Temporal lobe (tissue), 2 donors: ENCODE data around the genes PDE8B, TBCA, DMGDH and BHMT.

- RAMPAGE, long total RNA, result no peak
Measured at GRCh38 chr5:76874063-76874724, 24.4 kb downstream of the S100Z start.

GRCh38 chr5:76954375-76955103 is 1.7 kb downstream of the CRHBP start:
- RAMPAGE, long total RNA, result no peak

GRCh38 chr5:77059590-77060006 is 27.5 kb downstream of the ZBED3 start:
- RAMPAGE, long total RNA, result no peak

GRCh38 chr5:77209949-77211157 is at the start of gene PDE8B:
Gene PDE8B, plus strand, starts transcription at chr5:77210680.
- RAMPAGE, long total RNA, result no peak

GRCh38 chr5:77211158-77211849 is 824 bp downstream of the PDE8B start:
- RAMPAGE, long total RNA, result no peak

DNA sequence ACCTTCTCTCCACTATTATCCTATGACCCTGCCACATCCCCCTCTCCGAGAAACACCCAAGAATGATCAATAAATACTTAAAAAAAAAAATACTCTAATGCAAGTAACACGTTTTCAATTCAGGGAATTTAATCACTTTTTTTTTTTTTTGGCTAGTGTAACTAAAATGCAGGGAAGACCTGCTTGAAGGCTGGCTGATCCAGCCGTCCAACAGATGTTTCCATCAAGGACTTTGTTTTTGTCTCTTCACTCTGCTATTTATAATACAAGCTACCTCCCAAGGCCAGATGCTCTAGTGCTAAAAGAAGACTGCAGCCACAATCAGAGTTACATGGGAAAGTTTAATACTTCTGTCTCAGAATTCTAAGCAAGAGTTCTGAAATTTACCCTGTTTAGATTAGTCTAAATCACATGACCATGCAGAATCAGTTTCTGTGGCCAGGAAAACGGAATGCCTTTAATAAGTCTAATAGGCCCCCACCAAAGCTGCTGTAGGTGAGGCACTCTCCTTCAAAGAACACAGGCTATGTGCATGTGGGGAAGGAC is 14.5 kb downstream of the TBCA start:
- RAMPAGE, long total RNA, result no peak

- RAMPAGE, long total RNA, result start-site peak on the minus strand at chr5:77776265-77776353, 4,887 and 612 reads in 2 replicates
Measured at GRCh38 chr5:77776179-77776801, at the start of gene TBCA. Gene TBCA, minus strand, starts transcription at chr5:77776339.

DNA sequence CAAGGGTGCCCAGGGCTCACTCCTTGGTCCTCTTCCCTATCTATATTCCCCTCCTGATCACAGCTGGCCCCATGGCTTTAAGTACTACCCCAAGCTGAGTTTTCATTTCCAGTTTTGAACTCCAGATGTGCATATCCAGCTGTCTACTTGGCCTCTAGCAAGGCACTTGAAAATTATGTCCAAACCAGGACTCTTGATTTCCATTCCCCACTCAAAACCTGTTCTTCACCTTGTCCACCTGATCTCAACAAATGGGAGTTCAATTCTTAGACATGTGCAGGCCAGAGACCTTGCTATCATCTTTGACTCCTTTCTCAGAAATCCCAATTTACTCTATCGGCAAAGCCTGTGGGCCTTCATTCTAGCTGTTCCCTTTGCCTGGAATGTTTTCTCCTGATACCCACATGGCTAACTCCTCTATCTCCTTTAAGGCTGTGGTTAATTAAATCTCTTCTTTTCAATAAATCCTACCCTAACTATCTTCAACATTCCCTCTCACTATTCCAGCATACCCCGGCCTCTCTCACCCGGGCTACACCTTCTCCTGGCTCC is 136.5 kb downstream of the SCAMP1 start:
- RAMPAGE, long total RNA, result no peak

- RAMPAGE, long total RNA, result no peak
Measured at GRCh38 chr5:78509904-78510918, 138.4 kb downstream of the LHFPL2 start.

- RAMPAGE, long total RNA, result no peak
Measured at GRCh38 chr5:78518448-78519098, 130.0 kb downstream of the LHFPL2 start.

GRCh38 chr5:78557510-78557723 is 91.2 kb downstream of the LHFPL2 start:
- RAMPAGE, long total RNA, result no peak

DNA sequence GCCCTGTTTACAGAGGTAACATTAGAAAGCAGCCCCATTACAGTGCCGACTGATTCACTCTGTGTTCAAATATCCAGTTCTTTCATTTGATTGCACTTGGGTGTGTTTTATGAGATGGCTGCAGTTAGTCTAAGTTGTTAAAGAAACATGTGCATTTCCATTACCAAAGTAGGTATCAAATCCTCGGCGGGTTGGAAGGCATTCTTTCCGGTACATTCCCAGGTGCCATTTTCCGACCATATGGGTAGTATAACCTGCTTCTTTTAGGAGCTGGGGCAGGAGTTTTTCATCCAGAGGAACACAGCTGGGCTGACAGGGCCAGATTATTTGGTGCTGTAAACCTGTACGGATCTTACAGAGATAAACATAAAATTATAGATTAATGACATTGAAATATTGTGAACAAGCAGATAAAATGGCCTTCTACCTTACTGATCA is 16.2 kb downstream of the ARSB start:
- RAMPAGE, long total RNA, result no peak

- RAMPAGE, long total RNA, result no peak
Measured at GRCh38 chr5:78983625-78984415, 1.3 kb downstream of the ARSB start.

DNA sequence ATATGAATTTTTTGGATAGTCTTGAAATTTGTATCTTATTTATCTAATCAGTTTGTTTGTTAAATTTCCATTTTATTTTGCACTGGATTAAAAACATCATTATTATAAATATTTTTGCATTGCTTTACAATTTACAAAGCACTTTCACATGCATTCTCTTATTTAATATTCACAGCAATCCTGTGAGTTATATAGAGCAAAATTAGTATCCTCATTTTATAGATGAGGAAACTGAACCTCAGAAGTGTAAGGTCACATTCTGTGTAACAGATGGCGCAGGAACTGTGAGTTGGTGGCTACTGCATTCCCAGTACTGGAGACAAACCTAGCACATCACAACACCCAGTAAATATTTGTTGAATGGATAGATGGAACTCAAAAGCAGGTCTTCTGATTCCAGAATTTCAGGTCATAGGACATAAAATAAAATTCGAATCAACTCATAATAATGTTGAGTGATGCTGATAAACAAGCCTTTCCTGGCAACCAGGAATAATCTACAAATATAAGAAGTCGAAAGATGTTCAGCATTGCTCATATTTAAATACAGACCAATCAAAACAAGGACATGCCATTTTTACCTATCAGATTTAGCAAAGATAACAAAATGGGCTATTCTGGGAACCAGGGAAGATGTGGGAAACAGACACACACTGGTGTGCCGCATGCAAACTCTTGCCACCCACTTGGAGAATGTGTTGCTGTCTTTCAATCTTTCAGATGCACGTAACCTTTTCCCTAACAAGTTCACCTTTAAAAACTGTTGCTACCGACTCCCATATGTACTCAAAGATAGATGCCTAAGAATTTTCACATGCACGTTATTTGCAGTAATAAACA is 1.0 kb downstream of the DMGDH start:
- RAMPAGE, long total RNA, result no peak

DNA sequence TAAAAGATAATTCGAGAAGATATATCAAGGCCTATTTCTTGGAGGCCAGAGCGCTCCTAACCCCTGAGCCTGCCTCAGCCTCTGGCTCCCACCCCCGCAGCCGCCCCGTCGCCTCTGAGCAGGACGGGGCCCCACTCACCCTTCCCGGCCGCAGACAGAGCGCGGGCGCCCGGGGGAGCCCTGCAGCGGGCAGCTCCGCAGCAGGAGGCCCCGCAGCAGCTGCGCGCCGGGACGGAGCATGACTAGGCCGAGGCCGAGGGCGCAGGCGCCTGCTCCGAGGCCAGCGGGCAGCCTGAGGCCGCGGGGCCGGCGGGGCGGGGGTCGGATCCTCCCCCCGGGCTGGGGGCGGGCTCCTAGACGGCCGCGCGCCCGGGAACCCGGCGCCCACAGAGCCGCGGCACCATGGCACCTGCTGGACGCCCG is at the start of gene DMGDH:
TSS of gene DMGDH (minus strand) at position 294 of the 423 bp plus-strand sequence.
- RAMPAGE, long total RNA, result no peak

DNA sequence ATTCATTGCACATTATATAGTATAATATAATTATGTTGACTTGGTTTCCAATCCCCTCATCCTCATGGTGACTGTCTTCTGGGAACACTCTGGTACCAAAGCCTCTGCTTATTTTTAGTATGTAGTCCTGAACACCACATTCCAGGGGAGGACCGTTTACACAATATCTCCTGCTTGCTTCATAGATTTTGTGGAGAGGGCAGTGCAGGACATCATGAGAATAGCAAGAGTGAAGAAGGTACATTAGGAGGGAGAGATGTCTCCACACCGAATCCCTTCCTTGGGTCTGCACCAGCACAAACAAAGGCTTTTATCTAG is 20.5 kb upstream of the BHMT start:
- RAMPAGE, long total RNA, result no peak

DNA sequence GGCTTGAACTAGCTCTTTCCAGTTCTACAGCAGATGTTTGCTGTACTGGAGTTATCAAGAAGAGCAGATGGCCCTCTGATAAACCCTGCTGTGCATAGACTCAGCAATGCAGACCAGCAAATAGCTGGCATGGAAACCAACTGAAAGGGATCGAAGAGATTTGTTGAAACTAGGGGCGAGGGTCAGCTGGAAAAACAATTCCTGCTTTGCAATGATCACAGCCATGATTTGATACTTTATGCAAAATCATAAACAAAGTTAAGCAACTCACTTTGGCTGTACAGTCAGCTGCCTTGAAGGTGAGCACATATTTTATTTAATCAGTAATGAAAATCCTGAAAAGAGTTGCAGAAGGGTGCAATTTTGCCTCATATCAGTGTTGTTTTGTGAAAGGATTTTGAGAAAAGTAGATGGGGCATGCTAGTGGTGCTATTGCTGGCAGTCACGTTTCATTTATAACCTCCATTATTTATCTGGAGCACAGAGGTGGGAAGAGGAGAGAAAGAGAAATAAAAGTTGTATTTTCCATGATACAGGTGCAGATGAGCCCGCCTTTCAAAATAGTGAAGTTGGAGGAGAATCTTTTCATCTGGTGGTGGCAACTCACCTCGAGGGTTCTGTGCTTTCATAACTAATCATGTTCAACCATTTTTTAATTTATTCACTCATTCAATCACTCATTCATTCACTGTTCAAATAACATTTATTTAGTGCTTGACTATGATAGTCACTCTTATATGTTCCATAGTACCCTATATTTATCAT is 17.6 kb upstream of the BHMT start:
- RAMPAGE, long total RNA, result no peak

DNA sequence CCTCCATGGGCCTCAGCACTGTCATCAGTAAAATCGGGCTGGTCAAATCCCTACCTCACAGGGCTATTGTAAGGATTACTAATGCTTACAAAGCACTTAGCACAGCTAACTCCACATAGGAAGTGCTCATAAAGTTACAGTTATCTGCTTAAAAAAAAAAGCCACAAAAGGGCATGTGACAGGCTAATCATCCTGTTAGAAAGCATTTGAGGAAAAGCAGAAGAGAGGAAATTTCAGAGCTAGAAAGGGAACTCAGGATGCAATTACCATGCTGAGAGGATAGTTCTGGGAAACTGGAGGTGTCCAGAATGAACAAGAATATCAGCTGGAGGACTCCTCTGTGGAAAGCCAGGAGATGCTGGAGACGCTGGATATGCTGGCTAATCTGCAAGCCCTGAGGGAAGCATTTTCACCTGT is 4.5 kb upstream of the BHMT start:
- RAMPAGE, long total RNA, result no peak

DNA sequence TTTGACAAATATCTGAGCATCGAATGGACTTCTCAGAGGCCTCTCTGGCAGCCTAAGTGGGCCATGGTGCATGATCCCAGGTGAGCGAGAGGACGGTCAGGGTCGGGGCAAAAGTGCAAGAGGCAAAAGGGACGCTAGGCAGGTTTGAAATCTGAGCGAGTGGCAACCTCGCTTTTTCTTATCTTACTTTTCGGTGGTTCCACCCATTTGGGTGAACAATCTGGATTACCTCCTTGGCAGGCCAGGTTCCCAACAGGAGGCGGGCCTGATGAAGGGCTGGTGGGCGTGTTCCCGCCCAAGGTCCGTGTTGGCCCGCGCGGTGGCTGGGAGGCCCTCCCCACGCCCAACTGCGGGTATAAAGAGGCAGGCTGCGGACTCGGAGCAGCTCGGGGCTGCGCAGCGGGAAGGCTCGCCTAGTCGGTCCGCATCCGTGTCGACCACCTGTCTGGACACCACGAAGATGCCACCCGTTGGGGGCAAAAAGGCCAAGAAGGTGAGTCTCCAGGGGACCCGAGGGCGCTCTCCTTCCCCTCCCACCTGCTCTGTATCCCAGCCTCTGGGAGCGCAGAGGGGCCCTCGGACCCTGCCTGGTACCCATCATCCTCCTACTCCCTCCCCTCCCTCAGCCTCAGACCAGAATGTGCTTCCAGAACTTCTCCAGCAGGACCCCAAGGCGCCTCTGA is at the start of gene BHMT:
TSS of gene BHMT (plus strand) at position 384 of the 683 bp plus-strand sequence.
- RAMPAGE, long total RNA, result no peak

DNA sequence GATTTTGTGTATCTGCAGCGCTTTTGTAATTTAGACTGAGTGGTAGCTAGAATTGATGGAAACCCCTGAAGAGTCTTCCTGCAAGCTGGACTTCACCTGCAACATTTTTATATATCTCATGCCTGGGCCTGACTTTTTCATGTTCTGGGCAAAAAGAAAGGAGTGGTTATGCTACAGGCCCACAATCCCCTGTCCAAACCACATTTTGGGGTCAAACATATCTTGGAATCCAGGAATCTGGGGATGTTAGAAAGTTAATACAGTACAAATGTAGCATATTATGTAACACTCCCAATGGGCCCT is 4.5 kb downstream of the BHMT start:
- RAMPAGE, long total RNA, result no peak